A375 (cell line): ENCODE measurements around a stretch of chr10.

GRCh38 chr10:77856569-77857812 lies 69.6 kb downstream of the DLG5 start:
- RAMPAGE, long total RNA = no peak

- RAMPAGE, long total RNA = no peak
Observed at GRCh38 chr10:77866417-77867120, 60.0 kb downstream of the DLG5 start.

- RAMPAGE, long total RNA = no peak
Observed at GRCh38 chr10:77925899-77926685, 463 bp downstream of the DLG5 start.

DNA sequence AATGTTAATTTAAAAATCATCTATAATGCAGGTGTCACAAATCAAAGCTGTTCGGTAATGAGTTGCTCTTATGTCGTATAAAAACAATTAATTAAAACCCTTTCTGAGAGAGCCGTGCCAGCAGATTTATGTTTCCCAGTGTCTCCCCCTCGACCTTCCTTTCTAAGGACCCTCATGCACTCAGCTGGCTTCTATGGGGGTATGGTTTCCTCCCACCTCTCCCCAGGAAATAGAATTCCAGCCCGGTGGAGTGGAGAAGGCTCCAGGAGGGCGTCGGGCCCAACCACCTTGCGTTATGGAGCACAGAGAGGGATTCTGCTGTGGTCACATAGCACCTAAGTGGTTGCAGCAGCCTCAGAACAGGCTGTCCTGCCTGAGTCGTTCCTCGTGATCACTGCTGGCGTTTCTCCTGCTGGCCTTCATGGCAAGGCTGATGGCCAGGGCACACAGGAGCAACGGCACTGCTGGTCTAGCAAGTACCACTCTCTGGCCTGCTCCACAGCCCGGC lies 244.1 kb downstream of the RPS24 start:
- RAMPAGE, long total RNA = no peak

- RAMPAGE, long total RNA = no peak
Observed at GRCh38 chr10:78331415-78331846, 297.8 kb downstream of the RPS24 start.

- RAMPAGE, long total RNA = no peak
Observed at GRCh38 chr10:78408659-78409492, 375.2 kb downstream of the RPS24 start.

- RAMPAGE, long total RNA = no peak
Observed at GRCh38 chr10:78510596-78511272, 477.1 kb downstream of the RPS24 start.

DNA sequence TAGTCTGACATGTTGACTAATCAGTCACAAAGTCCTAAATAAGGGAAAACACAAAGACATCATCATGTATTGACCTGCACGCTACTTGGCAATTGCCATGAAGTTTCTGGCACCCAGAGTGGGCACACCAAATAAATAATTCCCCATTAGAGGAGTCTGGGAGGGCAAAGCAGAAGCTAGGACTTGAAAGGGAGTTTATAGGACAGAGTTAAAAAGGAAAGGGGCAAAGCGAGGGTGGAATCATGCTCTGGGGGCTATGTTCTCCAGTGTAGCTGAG lies 417.3 kb upstream of the ZMIZ1 start:
- RAMPAGE, long total RNA = no peak

DNA sequence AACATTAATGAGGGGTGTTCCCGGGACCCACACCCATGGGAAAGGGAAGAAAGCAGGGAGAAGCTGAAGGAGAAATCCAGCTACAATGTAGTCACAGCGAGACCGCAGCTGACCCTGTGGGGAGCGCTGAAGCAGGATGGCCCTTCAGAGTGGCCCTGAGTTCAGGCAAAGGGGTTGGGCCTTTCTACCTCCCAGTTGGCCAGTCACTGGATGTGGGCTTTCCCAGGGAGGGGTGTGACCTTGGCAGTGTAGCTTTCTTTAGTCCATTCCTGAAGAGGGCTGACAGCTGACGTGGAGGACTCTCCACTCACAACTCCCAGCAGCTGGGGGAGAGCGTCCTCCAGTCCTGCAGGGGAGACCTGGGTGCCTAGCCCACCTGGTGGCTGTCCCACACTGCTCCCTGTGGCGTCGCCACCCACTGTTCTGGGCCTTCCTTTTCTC lies 324.1 kb upstream of the ZMIZ1 start:
- RAMPAGE, long total RNA = no peak

GRCh38 chr10:78900076-78900357 lies 168.7 kb upstream of the ZMIZ1 start:
- RAMPAGE, long total RNA = no peak

DNA sequence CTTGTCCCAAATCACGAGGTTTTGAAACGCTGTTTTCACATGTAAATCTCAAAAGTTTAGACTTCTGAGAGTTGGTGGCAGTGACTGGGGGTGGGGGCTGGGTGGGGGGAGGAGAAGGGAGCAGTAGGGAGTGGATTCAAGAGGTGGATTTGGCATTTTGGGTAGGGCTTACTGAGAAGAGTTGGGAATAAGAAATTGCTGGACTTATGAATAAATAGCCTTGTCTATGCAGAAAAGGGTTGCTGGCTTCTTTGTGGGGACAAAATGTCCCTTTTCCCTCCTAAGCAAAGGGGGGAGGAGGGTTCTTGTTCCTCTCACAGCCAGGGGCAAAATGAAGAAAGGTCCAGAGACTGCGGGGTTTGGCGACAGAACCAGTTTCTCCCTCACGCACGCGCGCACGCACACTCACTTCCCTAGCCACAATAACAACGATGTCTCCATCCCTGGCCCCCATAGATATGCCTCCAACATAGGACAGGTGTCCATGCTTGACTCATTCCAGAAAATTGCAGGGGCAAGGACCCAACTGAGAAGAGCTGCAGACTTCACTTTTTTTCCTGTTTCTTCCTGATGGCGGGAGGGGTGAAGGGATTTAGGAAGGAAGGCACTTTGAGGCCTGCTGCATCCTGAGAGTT lies 3.2 kb downstream of the ZMIZ1 start:
- RAMPAGE, long total RNA = no peak

GRCh38 chr10:79098706-79099332 lies 30.1 kb downstream of the ZMIZ1 start:
- RAMPAGE, long total RNA = no peak

GRCh38 chr10:79187130-79187808 lies 118.5 kb downstream of the ZMIZ1 start:
- RAMPAGE, long total RNA = no peak

DNA sequence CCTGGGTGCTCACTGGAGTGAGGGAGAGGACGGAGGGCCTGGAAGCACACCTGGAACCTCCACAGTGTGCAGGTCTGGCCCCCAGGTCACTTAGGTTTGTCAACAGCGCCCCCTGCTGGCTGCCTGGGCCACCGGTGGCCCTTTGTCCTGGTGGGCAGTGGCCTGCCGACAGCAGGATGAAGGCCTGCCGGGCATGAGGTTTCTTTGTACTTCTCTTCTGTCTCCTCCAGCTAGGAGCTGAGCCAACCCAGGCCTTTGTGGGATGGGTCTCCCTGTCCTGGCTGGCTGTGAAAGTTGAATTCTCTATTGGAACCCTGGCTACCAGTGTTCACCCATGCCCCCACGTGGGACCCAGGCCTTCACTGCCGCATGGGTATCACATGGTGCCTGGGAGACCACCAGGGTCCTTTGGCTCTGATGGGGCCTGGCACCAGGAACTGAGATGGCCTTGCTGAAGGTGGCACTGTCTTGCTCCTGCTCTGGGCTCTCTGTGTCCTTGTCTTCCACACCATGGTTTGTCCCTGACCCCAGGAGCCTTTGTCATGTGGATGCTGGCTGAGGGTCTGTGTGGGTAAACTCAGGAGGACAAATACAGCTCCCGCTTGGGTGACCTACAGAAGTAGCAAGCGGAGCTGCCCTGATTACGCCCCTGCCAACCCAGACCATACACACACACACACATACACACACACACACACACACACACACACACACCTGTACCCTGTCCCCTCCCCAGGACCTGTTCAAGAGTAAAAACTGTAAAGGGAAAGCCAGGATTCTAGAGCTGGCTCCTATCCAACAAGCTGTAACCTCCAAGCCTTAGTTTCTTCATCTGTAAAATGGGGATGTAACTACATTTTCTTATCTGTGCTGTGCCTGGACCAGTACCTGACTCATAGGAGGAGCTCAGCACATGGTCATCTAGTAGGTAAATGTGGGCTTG lies 128.4 kb downstream of the ZMIZ1 start:
- RAMPAGE, long total RNA = no peak

DNA sequence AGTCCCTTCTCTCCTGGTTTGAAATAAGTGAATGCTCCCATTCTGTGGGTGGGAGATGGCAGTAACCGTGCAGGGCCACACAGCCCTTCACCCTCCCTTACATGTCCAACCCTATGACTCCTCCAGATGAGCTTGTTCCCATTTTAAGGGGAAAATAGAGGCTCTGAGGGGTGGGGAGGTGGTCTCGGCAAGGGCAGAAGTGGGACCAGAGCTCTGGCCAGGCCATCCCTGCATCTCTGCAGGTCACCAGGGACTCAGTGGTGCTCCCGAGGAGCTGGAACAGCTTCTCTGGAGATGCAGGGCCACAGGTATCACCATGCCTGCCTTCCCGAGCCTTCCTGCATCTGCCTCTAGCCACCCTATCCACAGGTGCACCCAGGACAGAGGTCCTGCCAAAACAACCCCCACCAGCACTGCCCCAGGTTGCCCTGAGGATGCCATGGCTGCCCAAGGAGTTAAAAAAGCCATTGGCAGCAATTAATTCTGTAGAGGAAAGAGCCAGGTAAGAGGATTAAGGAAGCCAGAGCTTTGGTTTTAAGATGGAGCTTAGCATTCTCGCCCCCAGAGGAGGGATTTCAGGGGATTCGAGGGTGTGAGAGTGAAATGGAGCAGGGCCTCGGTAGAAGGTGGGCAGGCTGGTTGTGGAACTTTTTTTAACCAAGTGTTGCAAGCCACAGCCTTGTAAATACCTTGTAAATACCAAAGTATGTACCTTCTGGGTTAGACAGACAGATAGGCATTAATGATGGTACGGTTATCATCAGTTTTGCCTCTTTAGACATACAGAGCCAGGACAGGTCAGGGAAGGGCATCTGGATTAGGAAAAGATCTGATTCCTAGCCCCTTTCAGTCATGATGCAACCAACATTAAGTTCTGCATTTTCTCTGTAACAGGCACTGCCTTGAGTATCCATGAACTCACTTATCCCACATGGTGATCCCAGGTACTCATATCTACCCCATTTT lies 120.9 kb upstream of the PPIF start:
- RAMPAGE, long total RNA = no peak

- RAMPAGE, long total RNA = no peak
Observed at GRCh38 chr10:79236752-79237341, 110.4 kb upstream of the PPIF start.

DNA sequence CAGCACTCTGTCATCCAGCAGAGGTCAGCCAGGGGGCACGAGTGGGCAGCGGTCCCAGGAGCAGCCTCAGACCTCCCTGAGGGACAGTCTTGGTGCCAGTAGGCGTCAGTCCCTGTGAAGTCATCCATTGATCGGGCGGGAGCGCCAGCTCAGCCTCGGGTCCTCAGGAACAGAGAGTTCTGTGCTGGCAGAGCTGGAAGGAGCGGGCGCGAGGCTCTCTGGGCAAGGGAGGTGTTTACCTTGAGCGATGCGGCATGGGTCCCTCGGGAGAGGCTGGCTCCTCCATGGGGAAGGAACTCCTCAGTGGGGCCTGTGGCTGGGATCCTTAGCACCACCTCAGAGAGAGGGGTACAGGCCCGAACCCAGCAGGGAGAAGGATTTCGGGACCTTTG lies 101.1 kb upstream of the PPIF start:
- RAMPAGE, long total RNA = no peak

DNA sequence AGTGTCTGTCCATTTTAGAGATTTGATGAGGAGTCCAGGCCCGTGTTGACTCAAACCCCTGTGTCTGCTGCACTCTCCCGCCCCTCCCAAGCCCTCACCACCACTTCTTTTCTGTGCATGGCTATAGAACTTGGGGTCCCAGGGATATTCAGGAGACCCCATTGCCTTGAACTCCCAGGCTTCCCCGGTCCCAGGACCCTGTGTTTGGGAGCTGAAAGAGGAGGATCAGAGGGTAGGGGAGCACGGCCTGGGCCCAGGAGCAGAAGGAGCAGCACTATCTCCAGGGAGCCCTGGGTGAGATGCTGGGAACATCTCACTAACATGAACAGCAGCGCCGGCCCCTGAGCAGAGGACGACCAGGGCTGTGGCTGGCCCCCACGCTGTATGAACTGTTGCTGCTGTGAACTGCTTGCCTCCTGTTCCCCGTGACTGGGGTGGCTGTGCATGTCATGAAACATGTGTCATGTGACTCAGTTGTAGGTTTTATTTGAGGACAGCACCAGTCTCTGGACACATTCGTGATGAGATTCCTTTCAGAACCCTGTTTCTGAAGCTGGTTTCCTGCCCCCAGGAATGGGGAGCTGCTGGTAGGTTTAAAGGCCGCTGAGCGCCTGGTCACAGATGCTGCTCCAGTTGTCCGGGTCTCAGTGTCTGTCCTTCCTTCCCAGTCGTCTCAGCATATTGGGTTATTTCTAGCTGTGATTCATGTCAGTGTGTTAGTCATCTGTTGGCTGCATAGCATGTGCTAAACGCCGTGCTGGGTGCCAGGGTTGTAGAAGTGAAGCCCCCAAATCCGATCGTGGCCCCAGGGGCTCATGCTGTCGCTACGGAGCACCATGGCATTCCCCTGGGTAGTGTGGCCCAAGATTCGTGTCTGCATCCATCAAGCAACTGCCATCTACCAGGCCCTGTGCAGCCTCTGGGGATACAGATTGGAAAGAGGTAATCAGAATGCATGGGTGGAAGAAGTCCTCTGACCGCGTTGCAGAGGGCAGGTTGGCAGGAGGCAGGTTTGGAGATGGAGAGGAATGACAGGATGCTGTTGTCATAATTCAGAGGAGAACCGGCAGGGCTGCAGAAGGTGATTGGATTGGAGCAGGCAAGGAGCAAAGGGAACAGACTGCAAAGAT lies 79.1 kb upstream of the PPIF start:
- RAMPAGE, long total RNA = no peak

- RAMPAGE, long total RNA = no peak
Observed at GRCh38 chr10:79314957-79315548, 32.2 kb upstream of the PPIF start.

DNA sequence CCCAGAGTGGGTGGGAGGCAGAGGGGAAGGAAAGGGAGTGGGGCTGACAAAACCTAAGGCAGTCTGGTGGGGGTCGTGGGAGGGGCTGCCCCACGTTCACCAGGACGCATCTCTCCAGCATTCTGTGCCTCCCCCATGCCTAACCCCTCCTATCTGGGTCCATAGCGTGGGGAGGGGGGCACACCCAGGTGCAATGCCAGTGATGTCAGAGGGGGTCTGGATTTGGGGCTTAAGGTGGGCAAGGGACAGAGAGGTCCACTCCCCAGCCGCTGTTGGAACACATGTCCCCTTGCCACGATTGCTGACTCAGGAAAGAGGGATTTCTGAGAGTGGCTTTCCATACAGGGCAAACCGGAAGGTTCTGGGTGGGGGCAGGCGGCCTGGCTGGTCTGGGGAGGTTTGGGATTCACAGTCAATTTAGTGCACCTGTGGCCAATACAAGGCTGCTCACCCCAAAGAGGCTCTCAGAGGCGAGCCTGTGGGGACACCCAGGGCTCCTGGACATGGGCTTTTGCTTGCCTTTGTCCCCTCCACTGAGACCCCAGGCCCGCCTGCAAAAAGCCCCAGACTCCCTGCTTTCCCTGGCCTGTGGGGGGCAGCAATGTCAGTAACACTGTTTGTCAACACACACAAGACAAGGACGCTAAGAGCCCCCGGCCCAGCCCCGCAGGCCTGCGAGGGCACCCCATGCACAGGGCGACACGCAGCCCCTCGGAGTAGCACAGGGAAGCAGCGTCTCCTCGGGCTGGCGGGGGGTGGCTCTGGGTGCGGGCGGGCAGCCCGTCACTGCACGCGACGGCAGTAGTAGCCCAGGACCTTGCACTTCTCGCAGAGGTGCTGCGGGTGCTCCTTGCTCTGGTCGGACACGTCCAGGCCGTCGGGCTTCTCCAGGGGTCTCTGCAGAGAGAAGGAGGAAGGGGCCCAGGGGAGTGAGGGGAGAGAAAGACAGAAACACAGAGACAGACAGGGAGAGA lies 38.6 kb downstream of the PPIF start:
- RAMPAGE, long total RNA = no peak